Anterior vena cava (tissue), 1 donor: Measurements from ENCODE around the gene CLEC16A.

GRCh38 chr16:9287081-9287718 lies 195.8 kb downstream of the HAPSTR1 start:
- PRO-cap = unidirectional peak, plus-strand start at chr16:9287457

DNA sequence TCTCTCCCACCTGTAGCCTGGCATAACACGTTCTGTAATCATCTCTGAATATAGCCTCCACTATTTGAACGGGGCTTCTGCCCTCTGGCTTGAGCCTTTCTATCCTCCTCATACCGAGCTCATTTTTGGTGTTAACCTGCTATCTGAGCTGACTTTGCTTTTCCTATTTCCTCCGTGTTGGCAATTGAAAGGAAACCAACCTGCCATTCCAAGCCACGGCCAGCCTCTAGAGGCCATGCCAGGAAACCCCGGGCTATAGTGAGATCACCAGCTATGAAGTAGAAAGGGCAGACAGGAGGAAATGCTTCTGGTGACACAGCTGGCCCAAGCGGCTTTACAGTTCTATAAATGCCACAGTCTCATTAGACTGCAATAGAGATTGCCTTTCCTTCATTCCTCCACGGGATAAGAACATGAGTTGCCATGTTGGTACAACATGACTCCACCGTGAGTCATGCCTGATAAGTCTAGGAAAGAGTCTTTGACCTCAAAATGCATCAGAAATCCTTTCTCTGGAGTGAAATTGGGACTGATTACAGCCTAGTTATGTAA lies 385.0 kb downstream of the GRIN2A start:
- PRO-cap = no peak

DNA sequence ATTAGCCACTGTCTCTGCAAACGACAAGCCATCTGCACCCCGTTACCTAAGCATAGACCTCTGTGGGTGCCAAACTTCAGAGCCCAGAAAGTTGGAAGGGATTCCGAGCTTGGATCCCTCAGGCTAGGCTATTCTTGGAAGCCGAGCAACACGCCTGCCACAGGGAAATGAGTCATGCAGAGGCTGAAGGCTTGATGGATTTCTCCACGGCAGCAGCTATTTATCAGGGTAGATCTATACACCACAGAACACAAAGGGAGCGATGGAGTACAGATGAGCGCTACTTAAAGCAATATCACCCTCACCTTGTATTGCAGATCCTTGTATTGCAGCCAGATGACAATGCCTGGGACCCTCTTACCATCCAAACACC lies 101.8 kb downstream of the GRIN2A start:
- PRO-cap = no peak

DNA sequence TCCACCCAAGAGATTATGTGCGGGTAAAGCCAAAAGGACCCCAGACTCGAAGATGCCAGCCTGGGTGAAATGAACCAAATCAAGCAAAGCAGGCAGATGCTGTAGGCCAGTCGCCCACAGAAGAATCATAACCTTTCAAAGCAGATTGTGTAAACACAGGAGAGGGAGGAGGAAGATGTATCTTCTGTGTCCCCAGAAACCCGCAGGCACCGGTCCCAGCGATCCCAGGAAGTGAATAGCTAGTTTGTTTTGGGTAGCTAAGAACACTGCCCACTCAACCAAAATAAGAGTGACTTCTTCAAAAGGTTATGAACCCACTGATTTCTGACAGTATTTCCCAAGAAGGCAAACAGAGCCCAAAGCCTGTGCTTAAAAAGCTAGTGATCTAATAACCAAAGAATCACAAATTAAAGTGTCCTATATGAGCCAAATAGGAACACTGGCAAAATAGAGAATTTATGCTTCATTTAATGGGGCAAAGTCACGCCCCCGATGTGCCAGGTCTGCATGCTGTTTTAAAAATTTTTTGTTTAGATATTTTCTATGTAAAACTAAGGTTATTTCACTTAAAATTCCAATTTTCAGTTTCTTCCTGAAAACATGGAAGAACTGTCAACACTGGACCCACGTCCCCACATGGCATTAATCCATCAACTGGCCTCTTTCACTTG lies 67.7 kb downstream of the GRIN2A start:
- PRO-cap = no peak

DNA sequence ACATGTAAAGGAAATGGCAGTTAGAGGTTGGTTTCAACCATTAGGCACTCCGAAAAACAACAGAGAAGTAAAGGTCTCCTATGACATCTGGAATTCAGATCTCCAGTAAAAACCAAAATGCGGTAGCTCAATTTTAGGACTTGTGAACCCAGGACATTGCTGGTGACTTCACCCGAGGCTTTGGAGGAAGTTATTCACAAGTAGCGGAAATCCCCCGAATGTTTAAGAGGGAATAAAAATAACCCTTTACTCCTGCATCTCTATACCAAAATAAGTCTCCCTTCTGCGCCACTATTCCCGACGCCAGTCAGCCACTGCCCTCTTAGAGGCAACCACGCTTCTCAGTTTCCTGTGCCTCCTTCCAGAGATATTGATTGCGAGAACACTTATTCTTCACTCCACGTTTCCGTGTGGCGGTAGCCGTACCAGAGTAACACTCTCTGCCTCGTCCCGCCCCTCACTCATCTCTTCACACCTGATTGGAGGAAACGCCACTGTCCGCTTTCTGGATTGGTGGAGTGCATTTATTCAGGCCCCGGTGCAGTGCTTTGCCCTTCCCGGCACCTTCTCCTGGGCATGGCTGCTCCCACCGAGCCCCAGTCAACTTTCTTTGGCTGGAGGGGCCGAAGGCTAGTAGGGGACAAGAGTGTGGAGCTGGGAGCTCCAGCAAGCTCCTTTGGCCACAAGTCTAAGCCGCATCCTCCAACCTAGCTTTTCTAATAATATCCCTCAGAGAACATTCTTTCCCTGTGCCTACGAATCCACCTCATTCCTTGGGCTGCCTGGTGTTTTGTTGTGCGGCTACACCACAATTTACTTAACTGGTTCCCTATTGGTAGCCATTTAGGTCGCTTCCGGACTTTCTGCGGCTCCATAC lies 27.2 kb downstream of the EMP2 start:
- PRO-cap = unidirectional peak, minus-strand start at position 408 of the sequence

- PRO-cap = unidirectional peak, plus-strand start at chr16:10558841; unidirectional peak, minus-strand start at chr16:10559147
These were observed 21.6 kb downstream of the EMP2 start for GRCh38 chr16:10558371-10559626.

DNA sequence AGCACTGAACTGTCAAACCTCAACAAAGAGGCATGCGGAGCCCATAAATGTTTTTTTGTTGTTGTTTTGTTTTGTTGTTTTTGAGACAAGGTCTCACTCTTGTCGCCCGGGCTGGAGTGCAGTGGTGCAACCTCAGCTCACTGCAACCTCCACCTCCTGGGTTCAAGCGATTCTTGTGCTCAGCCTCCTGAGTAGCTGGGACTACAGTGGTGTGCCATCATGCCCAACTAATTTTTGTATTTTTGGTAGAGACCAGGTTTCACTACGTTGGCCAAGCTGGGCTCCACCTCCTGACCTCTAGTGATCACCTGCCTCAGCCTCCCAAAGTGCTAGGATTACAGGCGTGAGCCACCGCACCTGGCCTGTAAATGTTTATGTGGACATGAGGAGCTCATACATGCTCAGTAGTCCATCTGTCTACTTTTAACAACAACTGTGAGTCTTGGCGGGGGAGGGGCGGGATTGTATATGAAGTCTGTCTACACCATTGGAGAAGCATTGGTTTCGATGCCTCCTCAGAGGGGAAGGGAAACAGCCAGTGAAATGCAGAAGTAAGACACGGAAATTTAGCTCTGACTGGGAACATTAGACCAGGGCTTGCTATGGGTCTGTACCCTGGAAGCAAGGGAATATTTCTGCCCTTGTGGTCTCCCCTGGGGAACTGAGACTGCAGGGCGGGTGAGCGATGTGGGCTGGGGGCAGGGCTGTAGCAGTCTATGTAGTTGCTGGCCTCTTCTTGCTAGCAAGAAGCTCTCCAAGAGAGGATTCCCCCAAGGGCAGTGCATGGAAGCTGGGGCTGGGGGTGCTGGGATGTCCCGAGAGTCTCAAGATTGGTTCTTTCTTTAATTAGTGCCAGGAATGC lies 9.3 kb downstream of the NUBP1 start:
- PRO-cap = no peak

GRCh38 chr16:10761250-10762066 lies 17.8 kb downstream of the NUBP1 start:
- PRO-cap = no peak

- PRO-cap = bidirectional peak, plus-strand start at chr16:10944567, minus-strand start at chr16:10944329
These were observed at the start of gene CLEC16A for GRCh38 chr16:10944193-10945005. TSS of gene CLEC16A (plus strand) at chr16:10944564.

GRCh38 chr16:10965299-10965990 lies 21.1 kb downstream of the CLEC16A start:
- PRO-cap = no peak

DNA sequence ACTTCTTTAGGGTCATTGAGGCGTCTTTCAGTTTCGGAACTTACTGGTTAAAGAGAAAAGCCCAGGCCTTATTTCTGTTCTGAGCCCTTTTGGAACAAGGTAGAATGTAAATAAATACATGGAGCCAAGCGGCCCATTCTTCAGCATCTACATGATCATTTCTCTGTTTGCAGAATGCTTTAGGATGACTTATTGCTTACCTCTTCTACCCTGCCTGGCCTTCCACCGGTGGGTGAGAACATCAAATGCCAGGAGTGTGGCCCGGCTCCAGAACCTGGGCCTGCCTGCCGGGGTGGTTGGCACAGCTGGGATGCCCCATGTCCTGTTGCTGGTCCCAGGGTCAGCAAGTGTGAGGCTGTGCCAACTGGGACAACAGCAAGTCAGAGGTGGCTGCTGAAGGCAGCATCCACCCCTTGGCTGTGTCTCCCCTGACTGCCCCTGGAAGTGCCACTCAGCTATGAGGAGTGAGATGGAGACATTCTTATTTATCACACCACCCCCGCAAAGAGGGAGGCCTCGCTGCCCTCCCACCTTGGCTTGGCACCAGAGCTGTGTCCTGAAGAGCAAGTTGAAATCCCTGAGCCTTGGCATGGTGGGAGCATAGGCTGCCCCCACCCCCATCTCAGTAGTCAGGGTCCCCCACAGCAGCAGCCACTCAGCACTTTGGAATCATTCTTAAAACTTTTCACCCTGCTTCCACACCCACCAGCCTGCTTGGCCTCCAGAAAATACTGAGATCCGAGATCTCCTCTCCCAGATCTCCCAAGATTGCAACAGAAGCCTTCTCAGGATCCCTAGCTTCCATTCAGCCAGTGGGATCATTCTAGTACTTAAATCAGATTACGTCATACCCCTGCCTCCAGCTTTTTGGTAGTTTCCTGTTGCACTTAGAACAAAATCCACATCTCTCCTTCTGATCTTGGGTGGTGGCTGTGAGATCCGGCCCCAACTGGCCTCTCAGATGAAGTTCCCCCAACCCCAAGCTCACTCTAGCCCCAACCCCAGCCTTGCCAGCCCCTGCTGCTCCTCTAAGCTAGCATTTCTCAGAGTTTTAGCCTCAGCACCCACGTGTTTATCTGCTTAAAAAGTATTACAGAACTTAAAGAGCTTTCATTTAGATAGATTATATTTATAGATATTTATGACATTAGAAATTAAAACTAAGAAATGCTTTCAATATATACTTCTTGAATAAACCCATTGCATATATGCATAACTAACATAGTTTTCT lies 127.5 kb downstream of the SOCS1 start:
- PRO-cap = no peak

DNA sequence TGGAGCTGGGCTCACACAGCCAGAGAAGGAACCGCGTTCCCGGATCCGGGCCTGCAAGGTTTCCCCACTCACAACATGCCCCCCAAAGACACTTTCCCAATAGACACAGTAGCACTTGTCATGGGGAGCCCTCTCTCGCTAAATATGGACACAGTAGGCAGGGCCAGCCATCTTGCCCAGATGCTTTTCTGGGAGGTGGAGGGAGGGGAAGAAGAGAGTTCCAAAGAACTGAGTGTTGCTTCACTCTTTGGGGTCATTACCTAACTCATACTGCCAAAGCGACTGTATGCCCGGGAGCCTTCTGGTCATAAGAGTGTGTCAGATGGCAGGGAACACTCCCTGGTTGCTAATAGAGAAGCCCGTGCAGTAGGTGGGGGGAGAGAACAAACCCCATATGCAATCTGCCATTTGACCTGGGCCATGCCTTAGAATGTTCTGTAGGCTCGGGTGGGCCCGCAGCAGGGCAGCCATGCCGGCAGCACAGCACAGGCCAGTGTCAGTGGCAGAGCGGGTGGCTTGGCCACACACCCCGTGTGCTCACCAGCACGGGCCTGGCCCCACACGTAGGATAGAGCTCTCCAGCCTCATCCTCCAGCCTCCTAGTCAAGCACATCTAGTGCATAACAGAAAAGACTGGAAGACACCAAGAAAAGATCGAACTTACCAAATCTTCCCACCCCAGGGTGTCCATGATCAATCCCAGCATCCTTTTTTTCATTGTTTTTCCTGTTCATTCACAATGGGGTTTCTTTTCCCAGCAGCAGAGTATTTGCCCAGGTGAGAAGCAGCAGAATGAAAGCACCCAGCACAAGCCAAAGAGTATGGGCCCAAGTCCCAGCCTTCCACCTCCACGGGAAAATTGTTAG lies 120.5 kb downstream of the SOCS1 start:
- PRO-cap = no peak

DNA sequence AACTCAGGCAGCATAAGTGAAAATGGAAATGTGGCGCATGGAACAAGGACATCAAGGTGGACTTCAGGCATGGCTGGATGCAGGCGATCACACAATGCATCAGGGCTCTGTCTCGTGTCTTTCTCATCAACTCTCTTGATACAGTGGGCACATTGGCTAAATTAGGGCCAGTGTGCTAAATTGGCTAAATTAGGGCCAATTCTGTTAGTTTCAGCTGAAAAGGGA lies 17.7 kb downstream of the SOCS1 start:
- PRO-cap = no peak

DNA sequence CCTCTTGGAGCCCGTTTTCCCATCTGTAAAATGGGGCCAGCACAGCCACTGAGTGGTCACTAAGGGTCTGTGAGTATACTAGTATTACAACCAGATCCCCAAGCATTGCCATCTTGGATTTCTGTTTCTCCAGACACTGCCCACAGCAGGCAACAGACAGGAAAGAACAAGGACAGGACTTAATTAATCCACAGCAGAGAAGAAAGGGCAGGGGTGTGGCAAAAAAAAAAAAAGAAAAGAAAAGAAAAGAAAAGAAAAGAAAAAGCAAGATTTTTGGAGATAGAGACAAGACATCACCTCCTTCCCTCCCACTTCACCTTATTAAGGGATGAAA lies 3.2 kb downstream of the SOCS1 start:
- PRO-cap = no peak

- PRO-cap = no peak
These were observed 30.5 kb upstream of the PRM1 start for GRCh38 chr16:11311670-11312062.

DNA sequence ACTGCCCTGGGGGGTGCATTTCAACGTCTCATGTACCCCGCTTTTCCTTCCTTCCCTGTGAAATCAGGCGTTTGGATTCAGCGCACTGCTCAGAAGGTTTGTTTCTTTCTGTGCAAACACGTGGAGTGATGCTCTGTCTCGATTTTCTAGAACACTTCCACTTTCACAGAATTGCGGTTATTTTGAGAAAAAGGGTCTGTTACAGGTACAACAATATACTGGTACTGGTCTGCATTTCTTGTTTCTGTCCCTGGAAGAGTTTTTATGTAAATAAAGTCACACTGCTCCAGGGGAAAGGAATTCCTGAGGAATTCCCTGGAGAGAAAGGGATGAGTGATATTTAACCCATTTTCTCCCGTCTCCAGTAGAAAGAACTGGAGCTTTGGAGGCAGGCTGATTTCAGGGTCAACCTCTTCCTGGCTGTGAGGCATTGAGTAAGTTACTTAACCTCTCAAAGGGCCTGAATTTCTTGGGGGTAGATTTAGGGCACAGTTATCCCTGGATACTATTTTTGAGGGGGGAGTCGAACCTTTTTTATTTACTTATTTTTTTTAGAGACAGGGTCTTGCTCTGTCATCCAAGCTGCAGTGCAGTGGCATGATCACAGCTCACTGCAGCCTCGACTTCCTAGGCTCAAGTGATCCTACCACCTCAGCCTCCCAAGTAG lies 16.1 kb upstream of the RMI2 start:
- PRO-cap = no peak

- PRO-cap = no peak
These were observed 31.8 kb downstream of the ENSG00000188897 start for GRCh38 chr16:11495290-11495545.

- PRO-cap = no peak
These were observed 11.7 kb upstream of the ENSG00000188897 start for GRCh38 chr16:11538634-11539172.

DNA sequence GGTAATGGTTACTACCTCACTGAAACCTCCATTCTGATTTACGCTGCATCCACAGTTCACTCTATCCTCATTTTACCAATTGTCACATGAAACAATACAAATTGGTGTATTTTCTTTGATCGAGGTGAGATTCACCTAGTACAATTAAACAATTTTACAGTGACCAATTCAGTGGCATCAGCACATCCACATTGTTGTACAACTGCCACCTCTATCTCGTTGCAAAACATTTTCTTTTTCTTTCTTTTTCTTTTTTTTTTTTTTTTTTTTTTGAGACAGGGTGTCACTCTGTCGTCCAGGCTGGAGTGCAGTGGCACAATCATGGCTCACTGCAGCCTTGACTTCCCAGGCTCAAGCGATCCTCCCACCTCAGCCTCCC lies 13.4 kb upstream of the ENSG00000188897 start:
- PRO-cap = no peak

DNA sequence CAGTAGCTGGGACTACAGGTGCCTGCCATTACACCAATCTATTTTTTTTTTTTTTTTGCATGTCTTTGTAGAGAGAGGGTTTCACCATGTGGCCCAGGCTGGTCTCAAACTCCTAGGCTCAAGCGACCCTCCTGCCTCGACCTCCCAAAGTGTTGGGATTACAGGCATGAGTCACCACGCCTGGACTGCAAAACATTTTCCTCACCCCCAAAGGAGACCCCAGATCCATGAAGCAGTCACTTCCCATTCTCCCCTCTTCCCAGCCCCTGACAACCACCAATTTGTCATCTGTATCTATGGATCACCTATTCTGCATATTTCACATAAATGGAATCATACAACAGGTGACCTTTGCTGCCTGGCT lies 13.8 kb upstream of the ENSG00000188897 start:
- PRO-cap = no peak